ENCODE measurements around a stretch of chr20.

GRCh38 chr20:63914845-63915360 lies 20.0 kb downstream of the DNAJC5 start:
- PRO-cap, 6 experiments, result no peak in any of the 6 experiments
- RAMPAGE, long total RNA, 2 experiments, result no peak in any of the 2 experiments
- RRBS, result no CpG with 5 or more reads among the region's 10 CpGs

DNA sequence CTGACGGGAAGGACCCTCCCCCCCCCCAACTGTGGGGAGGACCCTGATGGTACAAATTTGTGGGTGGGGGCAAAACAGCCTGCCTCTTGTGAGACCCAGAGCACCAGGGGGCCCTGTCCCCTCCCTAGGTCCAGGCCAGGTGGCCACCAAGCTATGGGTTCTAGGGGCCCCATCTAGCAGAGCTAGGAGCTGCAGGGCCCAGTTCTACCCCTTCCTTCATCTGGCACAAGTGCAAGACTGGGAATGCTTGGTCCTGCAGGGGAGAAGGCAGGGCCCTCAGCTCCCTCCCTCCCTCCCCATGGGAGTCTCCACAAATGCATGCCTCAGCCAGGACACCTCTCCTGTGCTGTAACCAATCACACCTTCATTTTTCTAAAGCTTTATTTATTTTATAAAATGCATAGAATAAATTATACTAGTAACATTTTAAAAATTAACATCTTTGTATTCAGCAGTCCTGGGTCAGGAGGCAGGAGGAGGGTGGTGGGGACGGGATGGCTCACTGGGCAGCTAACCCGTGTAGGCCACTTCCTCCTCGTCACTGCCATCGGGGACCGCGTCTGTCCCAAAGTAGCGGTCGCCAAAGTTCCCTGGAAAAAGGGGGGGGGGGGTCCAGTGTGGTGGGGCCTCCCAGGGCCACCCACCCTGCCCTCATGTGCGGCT lies 16.6 kb downstream of the UCKL1 start:
- PRO-cap, 6 experiments, result no peak in any of the 6 experiments
- RAMPAGE, long total RNA, 2 experiments, result no peak in any of the 2 experiments
- RRBS, result no CpG with 5 or more reads among the region's 10 CpGs

DNA sequence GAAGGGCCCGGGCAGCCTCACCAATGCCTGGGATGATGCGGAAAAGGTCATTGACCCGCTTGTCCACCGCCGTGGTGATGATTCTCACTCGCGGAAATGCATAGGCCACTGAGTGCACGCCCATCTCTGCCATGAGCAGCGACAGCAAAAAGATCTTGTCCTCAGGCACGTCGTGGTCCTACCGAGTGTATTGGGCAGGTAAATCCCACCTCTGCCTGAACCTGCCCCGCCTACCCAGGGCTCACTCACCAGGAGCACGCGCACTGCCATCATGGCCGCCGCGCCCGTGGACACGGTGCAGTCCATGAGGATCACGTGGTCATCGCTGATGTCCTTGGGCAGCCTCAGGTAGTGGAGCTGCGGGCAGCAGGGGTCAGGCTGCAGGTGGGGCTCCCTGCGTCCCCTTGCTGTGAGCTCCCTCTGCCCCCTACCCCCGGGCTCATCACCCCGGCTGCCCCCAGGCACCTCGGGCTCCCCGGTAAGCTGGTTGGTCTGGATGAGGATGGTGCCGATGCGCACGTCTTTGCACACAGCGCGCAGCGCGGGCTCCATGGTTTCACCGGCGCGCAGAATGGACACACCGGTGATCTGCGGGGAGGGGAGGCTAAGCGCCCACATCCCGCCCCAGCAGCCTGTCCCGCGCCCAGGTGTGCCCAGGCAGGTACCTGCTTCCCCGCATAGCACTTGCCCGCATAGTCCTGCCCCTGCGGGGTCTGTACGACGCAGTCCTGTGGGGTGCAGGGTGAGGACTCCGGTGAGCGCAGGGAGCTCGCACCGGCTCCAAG lies 15.9 kb downstream of the UCKL1 start:
- PRO-cap, 6 experiments, result no peak in any of the 6 experiments
- RAMPAGE, long total RNA, 2 experiments, result no peak in any of the 2 experiments
- RRBS, result 96% methylated on average over 7 of the region's 53 CpGs

- PRO-cap, 6 experiments, result no peak in any of the 6 experiments
- RAMPAGE, long total RNA, 2 experiments, result no peak in any of the 2 experiments
- RRBS, result no CpG with 5 or more reads among the region's 9 CpGs
These were observed 4.8 kb downstream of the SAMD10 start for GRCh38 chr20:63974679-63974953.

GRCh38 chr20:64069750-64070176 lies 6.8 kb downstream of the TCEA2 start:
- PRO-cap, 6 experiments, result no peak in any of the 6 experiments
- RAMPAGE, long total RNA, 2 experiments, result no peak in any of the 2 experiments
- RRBS, result no CpG with 5 or more reads among the region's 9 CpGs

DNA sequence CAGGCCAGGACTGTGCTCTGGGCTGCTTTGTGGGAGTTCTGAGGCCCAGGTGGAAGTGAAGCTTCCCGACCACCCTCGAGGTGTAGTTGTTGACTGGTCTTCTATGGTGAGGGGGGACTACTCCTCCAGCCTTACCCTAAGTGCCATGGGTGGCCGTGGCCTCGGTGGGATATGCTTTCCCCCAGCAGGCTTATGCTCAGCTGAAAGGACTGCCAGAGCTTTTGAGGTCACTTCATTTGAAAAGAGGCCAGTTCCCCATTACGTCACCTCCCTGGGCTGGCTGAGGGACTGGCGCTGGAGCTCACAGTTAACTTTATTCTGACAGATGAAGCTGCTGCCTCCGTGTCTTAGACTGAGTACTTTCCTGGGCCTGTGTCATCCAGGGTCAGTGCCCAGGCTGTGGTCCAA lies 42.9 kb upstream of the PCMTD2 start:
- PRO-cap, 6 experiments, result peak in 2 of 6 experiments; most common plus-strand start position 316 of the sequence (in 2)
- RAMPAGE, long total RNA, 2 experiments, result no peak in any of the 2 experiments
- RRBS, result no CpG with 5 or more reads among the region's 7 CpGs

DNA sequence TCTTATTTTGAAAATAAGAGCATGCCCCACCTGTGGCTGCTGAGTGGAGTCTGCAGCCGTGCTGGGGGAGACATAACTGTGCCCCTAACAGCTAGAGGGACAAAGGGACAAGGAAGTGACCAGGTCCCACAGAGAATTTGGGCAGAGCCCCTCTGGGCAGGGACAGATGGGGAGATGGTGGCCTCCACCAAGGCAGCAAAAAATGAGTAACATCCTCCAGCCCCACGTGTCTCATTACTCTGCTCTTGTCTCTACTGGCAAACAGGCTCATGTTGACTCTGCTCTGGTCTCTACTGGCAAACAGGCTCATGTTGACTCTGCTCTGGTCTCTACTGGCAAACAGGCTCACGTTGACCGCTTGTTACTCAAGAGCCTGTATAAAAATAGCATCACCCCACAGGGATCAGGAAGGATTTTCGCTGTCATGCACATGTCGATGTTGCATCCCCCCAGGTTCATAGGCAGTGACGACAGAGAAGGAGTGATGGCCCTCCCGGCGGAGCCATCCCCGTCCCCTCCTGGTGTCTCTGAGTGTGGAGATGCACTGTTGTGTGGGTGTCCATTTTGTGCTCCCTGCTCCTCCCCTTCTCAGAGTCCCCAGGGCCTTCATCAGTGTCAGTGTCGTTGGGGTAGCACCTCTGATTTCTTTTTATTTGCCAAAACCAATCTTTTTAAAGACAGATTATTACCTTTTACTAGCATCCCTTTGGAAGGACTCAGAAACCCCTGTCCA lies 17.2 kb upstream of the PCMTD2 start:
- PRO-cap, 6 experiments, result no peak in any of the 6 experiments
- RAMPAGE, long total RNA, 2 experiments, result no peak in any of the 2 experiments
- RRBS, result no CpG with 5 or more reads among the region's 11 CpGs

GRCh38 chr20:64273119-64273590 lies 17.6 kb downstream of the PCMTD2 start:
- PRO-cap, 6 experiments, result no peak in any of the 6 experiments
- RAMPAGE, long total RNA, 2 experiments, result no peak in any of the 2 experiments
- RRBS, result no CpG with 5 or more reads among the region's 20 CpGs

Measured in heart left ventricle (tissue), 7 donors.